ENCODE measurements around the gene EHD1.

- RRBS: no CpG with 5 or more reads among the region's 8 CpGs
These were observed 4.3 kb upstream of the CDC42BPG start for GRCh38 chr11:64848674-64849213.

DNA sequence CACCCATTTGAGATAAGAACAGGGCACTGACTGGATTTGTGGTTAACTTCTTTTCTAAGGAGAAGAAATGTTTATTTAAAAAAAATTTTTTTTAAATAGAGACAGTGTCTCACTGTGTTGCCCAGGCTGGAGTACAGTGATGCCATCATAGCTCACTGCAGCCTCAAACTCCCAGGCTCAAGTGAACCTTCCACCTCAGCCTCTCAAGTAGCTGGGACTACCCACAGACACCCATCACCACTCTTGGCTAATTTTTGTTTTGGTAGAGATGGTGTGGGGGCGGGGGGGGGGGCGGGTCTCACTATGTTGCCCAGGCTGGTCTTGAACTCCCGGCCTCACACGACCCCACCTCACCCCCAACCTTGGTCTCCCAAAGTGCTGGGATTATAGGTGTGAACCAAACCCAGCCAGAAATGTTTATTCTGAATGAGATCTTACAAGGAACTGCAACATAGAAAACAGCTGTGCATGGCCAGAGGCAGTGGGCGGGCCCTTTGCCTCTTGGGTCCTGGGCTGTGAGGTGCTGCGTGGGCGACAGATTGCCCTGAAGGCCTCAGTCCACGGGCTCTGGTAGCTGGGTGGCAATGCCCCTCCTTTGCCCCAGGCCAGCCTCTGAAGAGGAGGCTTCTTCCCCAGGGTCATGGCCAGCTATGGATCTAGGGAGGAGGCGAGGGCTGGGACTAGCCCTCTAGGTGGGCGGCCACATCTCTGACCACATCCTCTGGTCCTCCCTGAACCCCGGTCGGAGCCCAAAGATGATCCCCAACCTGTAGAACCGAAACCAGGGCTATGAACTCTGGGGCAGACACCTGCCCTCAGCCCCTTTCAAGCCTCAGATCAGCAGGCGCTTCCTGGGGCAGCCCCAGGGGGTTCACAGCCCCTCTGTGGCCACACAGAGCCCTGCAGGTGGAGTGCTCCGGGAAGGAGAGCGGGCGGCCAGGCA is 6.4 kb upstream of the CDC42BPG start:
- RRBS: no CpG with 5 or more reads among the region's 17 CpGs

DNA sequence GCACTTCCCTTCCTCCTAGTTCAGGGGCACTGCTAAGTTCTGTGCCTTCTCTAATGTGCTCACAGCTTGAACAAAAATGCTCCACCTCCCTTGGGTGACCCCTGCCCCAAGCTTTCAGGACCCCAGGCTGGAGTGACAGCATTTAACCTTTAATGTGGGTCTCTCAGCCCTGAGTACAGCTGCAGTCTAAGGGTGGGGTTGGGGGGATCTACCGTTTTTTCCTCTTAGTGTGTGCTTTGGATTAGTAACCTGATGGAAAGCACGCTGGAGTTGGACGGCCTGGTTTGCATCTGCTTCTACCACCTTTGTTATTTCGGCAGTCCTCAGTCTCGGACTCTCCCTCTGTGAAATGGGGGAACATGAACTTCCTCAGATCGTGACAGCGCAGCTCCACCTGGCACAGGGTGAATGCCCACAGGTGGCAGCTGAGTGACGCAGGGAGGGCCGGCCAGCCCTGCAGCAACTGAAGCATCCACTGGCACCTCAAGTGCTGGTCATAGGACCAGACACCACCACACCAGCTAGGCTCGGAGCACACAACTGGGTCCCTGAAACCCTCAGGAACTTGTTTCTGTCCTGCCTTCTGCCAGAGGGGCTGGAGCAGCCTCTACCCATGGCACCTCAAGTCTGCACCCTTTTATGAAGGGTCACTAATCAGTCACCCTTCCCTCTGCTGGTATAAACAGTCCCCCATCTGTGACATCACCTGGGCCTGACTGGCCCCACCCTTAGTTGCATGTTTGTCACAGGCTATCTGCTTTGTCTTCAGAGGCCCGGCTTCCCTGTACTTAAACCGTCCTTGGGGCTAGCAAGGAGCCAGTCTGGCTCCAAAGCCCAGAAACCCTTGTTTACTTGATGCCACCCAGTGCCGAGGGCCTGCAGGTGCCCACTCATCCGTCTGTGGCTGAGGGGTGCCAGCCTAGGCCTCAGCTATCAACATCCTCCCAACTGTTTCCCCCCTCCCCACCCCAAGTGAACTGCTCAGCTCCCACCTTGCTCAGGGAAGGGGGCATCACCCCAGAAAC is 7.4 kb upstream of the CDC42BPG start:
- RRBS: no CpG with 5 or more reads among the region's 14 CpGs

- RRBS: no CpG with 5 or more reads among the region's 8 CpGs
These were observed 16.7 kb downstream of the EHD1 start for GRCh38 chr11:64861511-64862421.

DNA sequence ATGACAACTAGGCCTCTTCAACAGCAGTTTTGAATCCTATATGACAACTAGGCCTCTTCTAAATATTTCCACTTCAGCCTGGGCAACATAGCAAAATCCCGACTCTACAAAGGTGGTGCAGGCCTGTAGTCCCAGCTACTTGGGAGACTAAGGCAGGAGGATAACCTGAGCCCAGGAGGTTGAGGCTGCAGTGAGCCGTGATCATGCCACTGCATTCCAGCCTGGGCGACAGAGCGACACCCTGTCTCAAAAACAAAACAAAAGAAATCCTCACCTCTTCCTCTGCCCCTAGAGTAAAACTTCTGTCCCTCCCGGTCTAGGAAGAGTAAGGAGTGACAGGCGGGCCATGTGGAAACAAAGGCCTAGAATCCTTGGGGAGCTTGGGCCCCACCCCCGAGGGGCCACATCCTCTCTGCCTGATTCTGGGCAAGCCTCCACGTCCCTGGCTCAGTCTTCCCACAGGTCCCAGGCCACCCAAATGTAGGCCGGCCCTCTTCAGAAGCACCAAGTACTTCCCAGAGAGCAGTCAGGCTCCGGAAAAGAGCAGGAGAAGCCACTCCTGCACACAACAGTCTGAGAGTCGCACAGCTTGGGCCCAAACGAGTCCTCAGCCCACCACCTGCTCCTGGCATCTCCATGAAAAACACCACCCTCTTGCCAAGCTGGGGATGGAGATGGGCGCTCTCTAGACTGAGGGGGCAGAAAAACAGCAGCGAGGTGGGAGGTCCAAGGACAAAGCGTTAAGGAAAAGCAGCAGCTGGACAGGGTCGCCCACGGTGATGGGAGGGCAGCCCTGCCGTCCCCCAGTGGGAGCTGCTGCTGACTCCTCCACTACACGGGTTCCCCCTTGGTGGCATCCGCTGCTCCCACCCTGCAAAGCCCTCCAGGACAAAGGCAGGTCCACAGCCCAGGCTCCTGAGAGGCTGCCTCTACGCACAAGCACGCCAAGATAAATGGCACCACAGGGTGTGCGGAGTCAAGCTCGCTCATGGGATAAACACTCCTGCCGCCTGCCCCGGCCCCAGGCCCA is 15.5 kb downstream of the EHD1 start:
- RRBS: 75% methylated on average over 1 of the region's 26 CpGs

- RRBS: no CpG with 5 or more reads among the region's 13 CpGs
These were observed 6.2 kb downstream of the EHD1 start for GRCh38 chr11:64872133-64872678.

GRCh38 chr11:64877666-64878740 is at the start of gene EHD1:
EHD1 (minus strand) TSS chr11:64878621.
- RRBS: 2% methylated on average over 21 of the region's 89 CpGs

DNA sequence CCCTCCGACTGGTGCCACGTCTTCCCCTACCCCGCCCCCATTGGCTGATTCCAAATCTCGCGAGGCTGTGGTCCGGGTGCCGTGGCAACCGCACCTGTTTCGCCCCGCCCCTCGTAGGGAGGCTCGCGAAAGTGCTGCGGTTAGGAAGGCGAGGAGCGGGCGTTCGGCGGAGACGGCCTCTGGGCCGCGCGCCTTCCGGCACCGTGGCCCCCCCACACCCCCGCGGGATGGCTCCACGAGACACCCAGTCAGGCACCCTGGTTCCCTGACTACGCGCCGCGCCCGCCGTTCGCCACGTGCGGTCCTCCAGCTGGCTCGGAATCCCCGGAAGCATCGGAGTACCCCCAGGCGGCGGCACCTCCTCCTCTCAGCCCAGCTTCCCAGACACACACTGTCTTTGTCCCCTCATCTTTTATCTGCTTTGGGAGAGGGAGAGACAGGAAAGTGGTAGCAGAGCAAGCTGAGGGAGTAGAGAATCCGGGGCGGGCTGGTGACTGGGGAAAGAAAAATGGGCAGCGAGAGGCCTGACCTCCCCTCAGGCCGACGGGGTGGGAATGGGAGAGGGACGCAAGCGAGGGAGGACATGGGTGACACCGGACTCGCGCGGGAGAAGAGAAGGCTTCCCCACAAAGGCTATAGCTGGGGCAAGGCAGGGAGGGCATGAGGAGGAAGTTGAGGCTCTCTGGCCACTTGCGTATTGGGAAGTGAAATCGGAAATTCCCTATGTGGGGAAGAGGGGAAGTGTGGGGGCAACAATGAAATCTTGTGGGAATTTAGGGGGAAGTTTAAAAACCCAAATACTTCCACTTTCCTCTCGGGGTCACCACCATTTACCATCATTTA is 541 bp upstream of the EHD1 start:
- RRBS: 2% methylated on average over 9 of the region's 56 CpGs

DNA sequence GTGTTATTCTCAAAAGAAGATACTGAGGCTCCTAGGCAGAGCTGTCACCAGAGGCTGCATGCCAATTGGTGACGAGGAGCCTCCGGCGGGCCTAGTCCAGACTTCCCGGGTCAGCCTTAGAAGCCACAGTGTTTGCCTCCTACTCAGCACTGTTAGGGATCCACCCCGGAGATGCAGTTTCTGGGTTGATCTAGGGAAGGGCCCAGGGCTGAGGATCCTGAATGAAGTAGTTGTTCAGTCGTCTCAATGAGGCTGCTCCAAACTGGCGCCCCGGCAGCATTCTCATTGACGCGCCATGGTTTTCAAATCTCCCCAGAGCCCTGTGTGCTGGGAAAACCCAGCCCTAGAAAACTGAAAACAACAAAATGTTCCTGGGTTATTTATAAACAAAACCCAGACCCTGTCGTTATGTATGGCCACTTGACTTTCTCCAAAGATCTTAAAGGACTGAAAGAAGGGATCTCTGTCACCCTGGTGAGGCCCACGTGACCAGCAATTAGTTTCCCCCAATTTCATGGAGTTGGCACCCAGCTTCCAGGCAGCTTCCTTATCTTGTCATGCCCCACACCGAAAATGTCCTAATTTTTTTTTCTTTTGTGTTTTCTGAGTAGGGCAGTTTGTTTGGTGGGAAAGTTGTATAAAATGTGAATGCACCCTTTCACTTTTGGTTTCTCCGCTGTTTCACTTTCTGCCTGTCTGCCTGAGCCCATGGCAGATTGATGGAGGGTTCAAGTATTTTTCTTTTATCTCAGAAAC is 2.0 kb upstream of the EHD1 start:
- RRBS: 69% methylated on average over 5 of the region's 14 CpGs

- RRBS: 80% methylated on average over 6 of the region's 33 CpGs
These were observed 12.9 kb upstream of the EHD1 start for GRCh38 chr11:64890939-64892106.

DNA sequence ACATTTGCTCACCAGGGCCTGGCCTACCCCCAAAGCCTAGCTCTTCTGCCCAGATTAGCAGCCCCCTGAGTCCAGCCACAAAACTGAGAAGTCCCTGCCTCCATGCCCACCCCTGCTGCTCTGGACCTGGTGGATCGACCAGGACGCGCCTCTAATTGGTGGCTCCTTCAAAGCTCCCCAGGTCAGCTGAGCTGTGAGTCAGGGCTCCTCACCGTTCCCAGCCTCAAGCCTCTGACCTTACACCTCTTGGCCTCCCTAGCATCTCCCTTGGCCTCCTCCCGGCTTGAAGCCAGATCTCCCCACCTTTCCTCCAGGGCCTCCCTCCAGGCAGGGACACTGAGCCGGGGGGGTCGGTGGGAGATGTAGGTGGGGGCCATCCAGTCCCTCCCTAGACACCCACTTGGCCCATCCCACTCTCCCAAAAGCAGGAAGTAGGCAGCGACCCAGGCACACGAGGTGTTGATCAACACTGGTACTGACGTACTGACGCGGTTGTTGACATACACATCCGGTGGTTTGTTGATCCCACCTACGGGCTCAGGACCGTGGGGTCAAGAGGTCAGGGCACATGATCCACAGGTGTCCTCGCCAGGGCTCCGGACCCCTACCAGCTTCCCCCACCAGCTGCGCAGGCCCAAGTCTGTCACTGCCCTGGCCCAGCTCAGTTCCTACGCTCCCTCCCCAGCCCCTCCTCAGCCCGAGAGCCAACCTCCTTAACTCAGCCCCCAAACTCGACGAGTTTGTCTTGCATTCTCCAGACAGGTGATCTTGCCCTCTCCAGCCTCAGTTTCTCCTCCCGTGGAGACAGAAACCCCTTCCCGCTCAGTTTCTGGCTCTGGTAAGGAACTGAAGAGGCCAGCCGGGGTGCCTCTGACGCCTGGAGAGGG is 811 bp downstream of the ATG2A start:
- RRBS: 3% methylated on average over 6 of the region's 26 CpGs

- RRBS: no CpG with 5 or more reads among the region's 3 CpGs
These were observed 3.1 kb downstream of the GPHA2 start for GRCh38 chr11:64932614-64932958.

DNA sequence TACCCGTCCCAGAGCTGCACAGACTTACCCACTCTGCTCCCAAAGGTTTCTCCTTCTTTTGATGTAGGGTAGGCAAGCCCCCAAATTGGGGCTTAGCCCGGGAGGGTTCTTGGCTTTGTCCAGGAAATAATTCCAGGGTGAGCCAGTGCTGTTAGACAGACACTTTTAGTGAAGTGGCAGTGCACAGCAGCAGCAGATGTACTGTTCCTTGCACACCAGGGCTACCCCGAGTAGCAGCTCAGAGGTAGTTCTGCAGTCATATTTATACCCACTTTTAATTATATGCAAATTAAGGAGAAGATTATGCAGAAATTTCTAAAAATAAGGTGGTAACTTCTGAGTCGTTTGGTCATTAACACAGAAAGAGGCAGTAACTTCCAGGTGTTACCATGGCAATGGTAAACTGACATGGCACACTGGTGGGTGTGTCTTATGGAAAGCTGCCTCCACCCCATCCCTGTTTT is 12.2 kb upstream of the SYVN1 start:
- RRBS: no CpG with 5 or more reads among the region's 4 CpGs

DNA sequence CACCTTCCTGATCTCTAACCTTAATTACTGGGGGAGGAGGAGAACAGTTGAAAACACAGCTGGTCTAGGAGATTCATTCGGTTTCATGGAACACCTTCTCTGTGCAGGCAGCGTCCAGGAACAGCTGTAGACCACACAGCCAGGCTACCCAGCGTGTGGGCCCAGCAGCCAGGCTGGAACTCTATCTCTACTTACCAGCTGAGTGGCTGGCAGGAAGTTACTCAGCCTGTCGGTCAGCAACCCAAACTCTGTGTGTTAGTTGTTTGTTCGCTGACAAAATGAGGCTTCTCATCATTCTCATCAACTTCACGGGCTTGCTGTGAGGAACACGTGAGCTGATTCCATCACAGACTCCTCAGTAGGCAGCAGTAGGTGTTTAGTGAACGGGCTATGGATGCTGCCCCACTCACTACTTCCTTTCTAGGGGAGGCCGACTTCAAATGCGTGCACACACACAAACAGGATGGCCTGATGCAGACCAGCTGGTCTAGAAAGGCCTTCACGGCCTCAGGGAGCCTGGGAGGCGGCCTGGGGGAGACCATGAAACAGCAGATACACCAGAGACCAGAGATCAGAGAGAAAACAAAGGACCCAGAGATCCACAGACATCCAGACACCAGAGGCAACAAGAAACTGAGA is 849 bp upstream of the SPDYC start:
- RRBS: no CpG with 5 or more reads among the region's 12 CpGs

GRCh38 chr11:65294470-65294897 is 20.2 kb upstream of the CDC42EP2 start:
- RRBS: no CpG with 5 or more reads among the region's 8 CpGs

DNA sequence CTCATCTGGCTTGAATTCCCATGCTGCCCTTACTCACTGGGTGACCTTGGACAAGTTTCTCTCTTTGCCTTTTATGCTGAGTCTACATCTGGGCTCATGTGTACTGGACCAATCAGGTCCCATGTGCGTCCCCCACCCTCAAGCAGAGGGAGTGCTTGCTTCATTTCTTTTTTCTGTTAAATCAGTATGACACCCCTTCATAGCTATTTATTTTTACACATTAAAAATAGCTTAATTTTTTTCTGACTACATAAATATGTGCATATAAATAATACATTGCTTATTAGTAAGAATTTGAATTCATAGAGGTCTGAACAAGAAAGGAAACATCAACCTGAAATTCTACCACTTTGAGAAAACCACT is 2.8 kb downstream of the CDC42EP2 start:
- RRBS: no CpG with 5 or more reads among the region's 1 CpG

DNA sequence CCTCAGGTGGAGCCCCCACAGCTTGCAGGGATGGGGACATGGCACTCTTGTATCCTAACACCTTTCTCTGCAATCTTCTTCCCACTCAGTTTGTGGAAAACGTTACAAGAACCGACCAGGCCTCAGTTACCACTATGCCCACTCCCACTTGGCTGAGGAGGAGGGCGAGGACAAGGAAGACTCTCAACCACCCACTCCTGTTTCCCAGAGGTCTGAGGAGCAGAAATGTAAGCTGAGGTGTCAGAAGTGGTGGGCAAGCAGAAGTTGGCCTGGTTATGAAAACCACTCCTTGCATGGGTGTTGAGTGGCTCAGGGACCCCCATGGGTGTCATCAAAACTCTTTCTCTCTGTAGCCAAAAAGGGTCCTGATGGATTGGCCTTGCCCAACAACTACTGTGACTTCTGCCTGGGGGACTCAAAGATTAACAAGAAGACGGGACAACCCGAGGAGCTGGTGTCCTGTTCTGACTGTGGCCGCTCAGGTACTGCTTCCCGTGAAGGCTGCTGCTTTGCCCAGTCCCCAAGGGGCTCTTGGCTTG is 8.9 kb upstream of the TIGD3 start:
- RRBS: no CpG with 5 or more reads among the region's 7 CpGs

GRCh38 chr11:65384382-65384940 is 2.0 kb upstream of the FRMD8 start:
- RRBS: no CpG with 5 or more reads among the region's 7 CpGs

DNA sequence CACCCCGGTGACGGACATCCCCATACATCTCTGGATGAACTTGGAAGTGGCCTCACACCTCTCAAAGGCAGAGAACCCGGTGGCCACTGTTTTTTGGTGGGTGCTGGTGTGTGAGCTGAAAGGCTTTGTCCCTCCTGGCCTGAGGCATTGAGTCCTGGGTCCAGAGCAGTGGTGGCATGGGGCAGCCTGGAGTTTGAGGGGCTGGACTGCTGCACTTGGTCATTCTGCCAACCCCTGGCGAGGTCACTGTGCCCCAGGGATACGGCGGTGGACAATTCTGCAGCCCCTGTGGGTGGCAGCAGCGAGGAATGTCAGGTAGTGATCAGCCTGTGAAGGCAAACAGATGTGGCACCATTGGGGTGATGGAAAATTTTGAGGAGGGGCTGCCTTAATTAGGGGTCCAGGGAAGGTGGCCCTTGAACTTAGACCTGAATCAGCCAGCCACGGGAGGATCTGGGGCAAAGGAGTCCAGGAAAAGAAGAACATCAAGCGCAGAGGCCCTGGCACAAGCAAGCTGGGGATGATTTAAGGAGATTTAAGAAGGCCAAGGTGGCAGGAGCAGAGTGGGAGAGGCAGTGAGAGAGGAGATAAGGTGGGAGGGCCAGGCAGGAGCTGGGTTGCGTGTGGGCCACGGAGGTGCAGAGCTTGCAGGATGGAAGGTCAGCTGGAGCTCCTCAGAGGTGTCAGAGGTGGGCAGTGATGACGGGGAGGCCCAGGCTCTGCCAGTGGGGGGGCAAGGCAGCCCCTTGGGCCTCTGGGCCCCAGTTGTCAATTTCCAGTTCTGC is 6.2 kb downstream of the FRMD8 start:
- RRBS: 91% methylated on average over 3 of the region's 12 CpGs

GRCh38 chr11:65416395-65416786 is 30.0 kb downstream of the FRMD8 start:
- RRBS: 14% methylated on average over 1 of the region's 16 CpGs

Measured in AG08470 (cell line).